HCT116 (cell line): ENCODE measurements around a stretch of chr20.

DNA sequence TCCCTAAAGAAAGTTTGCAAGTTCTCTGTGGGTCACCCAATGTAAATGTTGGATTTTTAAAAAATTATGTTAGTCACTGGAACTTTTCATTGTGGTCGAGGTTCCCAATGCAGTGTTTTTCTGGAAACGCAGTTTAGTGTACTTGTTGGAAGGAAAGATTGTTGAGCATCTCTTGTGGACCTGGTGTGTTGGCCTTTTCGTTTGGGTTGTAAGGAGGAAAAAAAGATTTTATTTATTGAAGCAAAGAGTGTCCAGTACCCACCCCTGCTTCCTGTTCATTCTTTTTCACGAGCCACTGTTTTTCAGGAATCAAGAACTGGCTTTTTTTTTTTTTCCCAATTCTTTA, 1.5 kb downstream of the TOP1 start:
- RRBS, result no CpG with 5 or more reads among the region's 4 CpGs

- RRBS, result no CpG with 5 or more reads among the region's 7 CpGs
Measured at GRCh38 chr20:41100167-41100390, 37.3 kb upstream of the PLCG1 start.

DNA sequence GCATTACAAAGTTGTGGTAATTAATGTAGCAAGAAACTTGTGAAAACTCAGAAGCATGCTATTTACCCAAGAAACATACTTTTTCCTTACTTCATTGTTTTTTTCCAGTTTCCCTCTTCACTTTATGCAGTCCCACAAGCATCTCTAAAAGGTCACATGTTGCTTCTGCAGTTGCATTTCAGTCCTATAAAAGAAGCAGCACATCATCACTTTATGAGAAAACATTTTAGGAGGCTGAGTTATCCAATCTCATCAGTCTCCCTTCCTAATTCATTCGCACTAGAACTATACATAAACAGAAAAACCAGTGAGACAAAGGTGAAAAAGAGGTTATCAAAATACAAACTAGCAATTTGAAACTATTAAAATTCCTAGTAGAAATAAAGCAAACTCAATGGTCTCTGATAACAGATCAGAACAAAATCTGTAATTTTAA, 48.6 kb downstream of the ZHX3 start:
- RRBS, result no CpG with 5 or more reads among the region's 1 CpG

DNA sequence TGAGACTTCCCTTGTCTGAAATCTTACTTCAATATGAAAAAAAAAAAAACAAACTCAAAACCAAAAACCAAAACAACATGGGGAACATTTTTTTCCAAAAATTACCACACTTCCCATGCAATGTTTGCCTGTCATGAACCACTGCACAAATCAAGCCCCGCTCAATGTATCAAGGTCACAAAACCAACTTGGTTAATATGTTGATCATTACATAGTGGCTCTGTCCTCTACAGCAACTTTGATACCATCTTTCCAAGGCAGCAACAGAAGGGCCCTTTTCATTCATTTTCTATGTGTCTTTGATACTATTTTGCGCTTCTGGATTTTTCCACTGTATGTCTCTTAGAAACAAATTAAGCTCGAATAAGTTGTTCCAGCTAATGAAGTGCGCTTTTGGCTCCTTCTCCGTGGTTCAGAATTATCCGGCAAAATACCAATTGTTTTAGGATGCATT, 1.5 kb downstream of the ZHX3 start:
- RRBS, result no CpG with 5 or more reads among the region's 6 CpGs

DNA sequence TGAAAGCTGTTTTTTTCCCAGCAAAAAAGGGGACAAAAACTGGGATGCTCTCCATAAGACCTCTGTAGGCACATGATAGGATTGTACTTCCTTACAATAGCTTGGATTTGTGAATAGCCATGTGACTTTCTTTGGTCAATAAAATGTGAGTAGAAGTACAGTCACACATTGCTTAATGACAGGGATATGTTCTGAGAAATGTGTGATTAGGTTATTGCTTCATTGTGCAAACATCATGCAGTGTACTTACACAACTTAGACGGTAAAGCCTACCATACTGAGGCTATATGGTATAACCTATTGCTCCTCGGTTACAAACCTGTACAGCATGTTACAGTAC, 4.1 kb upstream of the ZHX3 start:
- RRBS, result no CpG with 5 or more reads among the region's 2 CpGs

DNA sequence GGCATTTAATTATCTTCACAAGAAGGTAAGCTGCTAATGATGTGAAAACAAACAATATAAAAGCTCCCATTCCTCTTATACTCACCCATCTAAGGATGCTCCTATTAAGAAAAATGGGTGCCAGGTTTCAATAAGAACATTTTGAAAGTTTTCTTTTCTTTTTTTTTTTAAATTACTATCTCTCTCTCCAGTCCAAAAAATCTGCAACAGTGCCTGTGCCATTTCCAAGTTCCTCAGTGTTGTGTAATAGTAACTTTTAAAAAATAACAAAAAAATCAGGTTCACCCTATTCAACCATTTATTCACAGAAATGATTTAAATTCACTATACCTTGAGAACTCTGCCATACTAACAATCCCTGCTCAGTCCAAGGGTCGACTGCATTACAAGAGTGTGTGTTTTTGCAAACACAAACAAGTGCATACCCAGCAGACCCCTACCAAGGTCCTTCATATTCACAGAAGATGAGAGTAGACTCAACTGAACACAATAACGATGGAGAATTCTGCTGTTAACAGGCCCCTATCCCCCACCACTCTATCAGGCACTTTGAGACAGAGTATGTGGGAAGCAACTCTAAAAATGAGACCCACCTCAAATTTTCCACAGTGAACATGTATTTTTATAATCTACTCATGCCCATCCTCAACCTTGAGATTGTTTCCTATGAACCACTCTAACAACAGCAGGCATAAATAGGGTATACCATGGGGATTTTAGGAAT, 60.8 kb downstream of the CHD6 start:
- RRBS, result no CpG with 5 or more reads among the region's 2 CpGs

GRCh38 chr20:43456602-43457134, 1.0 kb upstream of the SRSF6 start:
- RRBS, result no CpG with 5 or more reads among the region's 11 CpGs

GRCh38 chr20:43559373-43559955, 637 bp downstream of the SGK2 start:
- RRBS, result no CpG with 5 or more reads among the region's 5 CpGs

DNA sequence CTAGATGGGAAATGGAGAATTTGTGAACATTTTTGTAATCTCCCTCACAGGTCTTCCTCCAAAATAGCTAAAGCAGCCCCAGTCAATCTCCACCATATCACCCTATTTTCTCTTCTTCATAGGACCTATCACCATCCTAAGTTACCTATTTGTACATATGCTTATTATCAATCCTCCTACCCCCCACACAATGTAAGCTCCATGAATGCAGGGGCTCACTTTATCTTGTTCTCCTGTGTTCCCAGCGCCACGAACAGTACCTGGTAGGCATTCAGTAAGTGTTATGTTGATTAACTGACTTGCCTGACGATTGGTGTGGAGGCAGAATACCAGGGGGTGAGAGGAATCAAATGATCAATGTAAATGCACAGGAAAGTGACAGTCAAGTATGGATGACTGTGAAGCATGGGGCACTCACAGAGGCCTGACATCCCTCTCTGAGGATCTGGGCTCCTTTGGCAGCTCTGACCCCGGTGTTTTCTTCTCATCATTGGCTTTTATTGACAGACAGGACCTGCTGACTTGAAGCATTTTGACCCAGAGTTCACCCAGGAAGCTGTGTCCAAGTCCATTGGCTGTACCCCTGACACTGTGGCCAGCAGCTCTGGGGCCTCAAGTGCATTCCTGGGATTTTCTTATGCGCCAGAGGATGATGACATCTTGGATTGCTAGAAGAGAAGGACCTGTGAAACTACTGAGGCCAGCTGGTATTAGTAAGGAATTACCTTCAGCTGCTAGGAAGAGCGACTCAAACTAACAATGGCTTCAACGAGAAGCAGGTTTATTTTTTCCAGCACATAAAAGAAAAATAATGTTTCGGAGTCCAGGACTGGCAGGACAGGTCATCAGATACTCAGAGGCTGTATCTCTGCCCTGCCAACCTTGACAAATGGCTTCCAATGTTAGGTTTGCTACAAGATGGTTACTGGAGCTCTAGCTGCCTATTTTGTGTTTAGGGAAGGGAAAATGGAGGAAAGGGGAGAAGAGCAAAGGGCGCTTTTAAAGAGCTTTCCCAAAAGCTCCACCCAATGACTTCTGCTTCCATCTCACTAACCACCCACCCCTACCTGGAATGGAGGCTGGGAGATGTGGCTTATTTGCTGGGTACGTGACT, 6.0 kb upstream of the IFT52 start:
- RRBS, result no CpG with 5 or more reads among the region's 10 CpGs

DNA sequence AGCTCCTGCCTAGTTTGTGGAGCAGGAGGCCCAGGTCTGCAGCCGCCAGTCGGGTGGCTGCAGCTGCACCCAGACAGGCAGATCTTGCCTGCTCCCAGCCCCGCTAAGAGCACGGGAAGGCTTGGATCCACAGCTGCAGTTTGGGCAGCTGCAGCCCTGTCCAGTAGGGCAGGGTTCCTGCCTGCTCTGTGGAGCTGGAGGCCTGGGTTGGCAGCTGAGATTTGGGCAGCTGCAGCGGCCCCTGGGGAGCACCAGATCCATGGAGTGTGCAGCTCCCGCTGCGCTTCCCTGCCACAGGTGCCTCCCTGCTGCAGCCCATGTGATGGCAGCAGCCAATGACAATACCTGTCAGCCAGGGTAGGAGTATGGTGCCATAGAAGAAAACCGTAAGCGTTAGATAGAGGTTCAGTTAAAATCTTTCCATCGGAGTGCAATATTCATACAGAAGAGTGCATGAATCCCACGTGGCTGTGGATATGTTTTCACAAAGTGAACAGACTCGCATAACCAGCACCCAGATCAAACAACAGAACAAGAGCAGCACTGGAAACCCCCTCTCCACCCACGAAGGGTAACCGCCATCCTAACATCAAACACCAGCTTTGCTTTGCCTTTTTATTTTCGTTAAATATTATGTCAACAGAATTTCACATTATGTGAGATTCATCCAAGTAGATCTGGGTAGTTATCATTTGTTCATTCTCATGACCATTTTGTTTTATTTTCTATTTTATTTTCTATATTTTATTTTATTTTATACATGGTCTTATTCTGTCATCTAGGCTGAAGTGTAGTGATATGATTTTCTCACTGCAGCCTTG, 4.8 kb downstream of the GTSF1L start:
- RRBS, result no CpG with 5 or more reads among the region's 15 CpGs

DNA sequence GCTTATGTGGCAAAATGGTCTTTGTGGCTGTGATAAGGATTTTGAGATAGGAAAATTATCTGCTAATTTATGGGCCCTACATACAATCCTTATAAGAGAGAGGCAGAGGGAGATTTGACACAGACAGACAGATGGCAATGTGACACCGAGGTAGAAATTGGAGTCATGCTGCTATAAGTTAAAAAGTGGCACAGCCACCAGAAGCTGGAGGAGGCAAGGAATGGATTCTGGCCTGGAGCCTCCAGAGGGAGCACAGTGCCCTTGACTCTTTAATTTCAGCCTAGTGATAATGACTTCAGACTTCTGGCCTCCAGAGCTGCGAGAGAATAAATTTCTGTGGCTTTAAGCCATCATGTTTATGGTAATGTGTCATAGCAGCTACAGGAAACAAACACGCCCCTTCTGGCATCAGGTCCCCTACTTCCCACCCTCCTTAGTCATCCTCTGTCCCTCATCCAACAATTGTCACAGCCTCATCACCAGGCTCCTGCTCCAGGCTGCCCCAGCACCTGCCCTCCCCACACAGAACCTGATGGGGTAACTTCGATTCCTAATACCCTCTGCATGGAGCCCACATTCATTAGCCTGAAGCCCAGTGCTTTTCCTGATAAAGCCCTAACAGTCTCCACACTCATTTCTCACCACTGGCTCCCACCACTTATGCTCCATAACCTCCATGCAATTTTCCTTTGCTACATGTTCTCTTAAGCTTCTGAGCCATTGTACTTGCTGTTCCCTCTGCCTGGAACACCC, 69.8 kb upstream of the TOX2 start:
- RRBS, result no CpG with 5 or more reads among the region's 4 CpGs

- RRBS, result no CpG with 5 or more reads among the region's 14 CpGs
Measured at GRCh38 chr20:43849758-43850449, 64.7 kb upstream of the TOX2 start.

- RRBS, result no CpG with 5 or more reads among the region's 9 CpGs
Measured at GRCh38 chr20:44116715-44117005, 70.3 kb downstream of the JPH2 start.

DNA sequence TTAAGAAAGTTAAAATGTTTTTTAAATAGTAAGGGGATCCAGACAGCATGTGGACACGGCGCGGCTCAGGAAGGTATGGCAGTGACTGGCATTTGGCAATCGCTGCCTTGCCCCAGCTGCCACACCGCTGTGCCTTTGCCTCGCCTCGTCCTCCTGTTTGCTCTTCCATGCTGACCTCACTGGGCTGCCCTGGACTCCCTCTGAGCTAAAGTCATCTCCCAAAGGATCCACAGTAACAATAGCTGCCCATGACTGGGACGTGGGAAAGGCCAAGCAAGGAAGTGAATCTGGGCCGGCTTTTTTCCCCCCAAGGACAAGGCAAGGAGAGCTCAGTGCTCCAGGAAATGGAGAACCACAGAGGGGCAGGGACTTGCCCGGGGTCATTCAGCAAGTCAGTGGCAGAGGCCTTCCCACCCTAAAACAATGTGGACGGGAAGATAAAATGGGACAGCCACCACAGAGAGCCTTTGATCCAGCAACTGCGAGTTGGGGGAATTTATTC, 48.1 kb downstream of the JPH2 start:
- RRBS, result no CpG with 5 or more reads among the region's 12 CpGs

GRCh38 chr20:44154545-44155129, 32.4 kb downstream of the JPH2 start:
- RRBS, result no CpG with 5 or more reads among the region's 8 CpGs

DNA sequence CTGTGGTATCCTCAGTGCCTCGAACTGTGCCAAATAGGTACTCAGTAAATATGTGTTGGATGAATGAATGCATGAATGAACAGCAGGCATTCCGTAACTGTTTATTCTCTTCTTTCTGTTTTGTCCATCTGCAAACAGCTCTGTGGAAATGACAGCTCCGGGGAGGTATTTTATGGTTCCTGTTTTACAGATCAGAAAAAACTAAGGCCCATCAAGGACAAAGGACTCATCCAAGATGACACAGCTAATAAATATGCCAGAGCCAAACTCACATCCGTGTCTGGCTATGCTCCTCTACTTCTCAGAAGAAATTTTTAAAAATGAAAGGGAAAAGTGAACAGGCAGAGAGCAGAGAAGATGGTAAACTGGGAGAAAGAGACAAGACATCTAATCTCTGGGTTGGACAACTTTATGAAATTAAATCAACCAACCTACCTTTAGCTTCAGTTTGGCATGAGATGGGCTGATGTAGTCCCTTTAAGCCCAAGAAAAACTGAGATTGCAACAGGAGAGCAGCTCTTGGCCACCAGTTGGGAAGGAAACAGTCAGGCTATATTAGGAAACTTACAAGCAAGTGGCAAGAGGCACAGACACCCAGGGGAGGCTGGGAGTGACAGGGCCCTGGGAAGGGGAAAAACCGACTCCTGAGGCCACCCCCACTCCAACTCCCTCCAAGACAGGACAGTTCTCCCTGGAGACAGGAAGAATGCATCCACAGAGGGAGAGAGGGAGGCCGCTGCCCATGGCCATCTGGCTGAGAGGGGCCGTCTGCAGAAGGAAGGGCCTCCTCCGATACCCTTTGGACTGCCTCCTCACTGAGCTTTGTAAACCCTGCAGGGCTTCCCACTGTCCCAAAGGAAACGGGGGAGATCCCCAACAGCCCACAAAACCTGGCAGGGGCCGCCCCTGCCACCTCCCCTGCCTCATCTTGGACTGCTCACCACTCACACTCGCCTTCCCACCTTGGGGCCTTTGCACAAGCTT, 20.7 kb downstream of the JPH2 start:
- RRBS, result no CpG with 5 or more reads among the region's 11 CpGs

- RRBS, result no CpG with 5 or more reads among the region's 6 CpGs
Measured at GRCh38 chr20:44187809-44188410, 922 bp upstream of the JPH2 start.

- RRBS, result no CpG with 5 or more reads among the region's 7 CpGs
Measured at GRCh38 chr20:44309406-44310047, 1.5 kb downstream of the FITM2 start.

DNA sequence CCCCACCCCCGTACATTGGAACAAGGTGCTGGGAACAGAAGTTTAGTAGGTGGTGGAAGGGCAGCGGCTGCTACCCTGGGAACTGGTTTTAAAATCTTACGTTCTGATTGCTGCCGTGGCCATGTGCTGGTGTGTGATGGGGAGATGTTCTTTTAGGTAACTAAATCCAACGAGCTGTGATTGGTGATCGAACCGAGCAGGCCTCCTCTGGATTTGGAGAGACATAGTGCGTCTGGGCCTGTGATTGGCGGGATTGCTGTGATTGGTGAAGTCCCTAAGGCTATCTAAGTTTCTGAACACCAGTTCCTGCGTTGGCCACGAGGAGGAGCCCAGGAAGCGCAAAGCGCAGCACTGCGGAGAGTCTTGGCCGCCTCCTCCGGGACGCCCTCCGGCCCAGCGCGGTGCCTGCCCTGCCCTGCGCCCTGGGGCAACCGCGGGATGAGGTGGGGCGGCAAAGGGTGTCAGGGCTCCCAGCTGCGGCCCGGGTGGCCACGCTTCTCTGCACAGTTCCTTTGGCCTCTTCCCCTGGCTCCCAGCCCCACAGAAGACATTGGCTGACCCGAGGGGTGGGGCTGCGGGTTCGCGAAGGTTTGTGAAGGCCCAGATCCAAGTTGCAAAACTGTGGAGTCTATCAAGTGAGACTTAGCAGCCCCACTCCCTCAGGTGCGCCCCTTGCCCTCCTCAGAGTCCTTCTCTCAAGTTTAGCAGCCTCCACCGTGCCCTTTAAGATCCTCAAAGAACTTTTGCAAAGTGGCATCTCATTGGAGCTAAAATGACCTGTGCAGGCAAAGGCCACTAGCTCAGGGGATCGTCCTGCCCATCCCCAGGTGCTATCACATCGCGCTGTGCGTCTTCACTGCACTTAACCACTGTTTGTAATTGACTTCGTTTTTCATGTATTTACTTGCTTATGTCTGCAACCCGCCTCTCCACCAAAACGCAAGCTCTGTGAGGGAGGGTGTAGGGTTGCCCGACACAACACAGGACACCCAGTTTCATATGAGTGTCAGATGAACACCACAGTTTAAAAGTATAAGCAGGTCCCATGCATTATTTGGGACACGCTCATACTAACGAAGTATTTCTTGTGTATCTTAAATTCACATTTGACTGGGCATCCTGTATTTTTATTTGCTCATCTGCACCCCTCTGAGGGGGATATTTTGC, 33.3 kb downstream of the HNF4A start:
- RRBS, result 1% methylated on average over 7 of the region's 43 CpGs

GRCh38 chr20:44407268-44407871, 51.9 kb downstream of the HNF4A start:
- RRBS, result 2% methylated on average over 4 of the region's 12 CpGs